ENCODE results near the genes LRP1B and KYNU.

- RRBS, result no CpG with 5 or more reads among the region's 2 CpGs
CAGE:
- cytosol, long polyA plus RNA, result no peak
- long polyA plus RNA, result no peak
- nucleus, long polyA plus RNA, result no peak
Measured at GRCh38 chr2:134287242-134287851, 33.5 kb downstream of the MGAT5 start.

- RRBS, result no CpG with 5 or more reads among the region's 8 CpGs
CAGE:
- cytosol, long polyA plus RNA, result no peak
- long polyA plus RNA, result no peak
- nucleus, long polyA plus RNA, result no peak
Measured at GRCh38 chr2:134314205-134314943, 60.5 kb downstream of the MGAT5 start.

DNA sequence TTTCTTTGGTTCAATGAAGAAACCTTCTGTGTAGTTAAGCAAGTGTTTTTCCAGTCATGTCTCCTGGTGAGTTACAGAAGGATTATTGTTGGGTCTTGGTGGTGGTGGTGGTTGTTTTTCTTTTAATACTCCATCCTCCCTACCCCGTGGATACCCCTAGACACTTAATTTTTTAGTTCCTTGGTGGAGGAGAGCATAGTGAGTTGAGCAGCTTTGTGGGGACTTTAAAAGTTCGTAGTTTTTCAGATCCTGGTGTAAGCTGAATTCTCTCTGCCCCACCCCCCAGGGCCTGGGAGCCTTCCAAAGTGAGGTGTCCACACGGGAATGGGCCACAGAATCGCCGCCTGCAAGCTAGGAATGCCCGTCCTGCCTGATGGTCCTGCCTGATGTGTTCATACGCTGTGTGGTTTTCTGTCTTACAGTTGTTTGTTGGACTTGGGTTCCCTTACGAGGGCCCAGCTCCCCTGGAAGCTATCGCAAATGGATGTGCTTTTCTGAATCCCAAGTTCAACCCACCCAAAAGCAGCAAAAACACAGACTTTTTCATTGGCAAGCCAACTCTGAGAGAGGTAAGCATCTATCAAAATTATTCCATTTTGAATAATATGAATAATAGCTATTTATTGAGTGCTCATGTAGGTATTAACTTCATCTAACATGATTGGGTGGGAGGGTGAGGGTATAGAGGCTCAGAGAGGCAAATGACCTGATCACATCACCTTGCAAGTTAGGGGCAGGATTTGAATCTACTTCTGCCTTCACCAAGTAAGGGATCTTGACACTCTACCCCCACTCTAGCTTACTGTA, 158.8 kb downstream of the MGAT5 start:
- RRBS, result no CpG with 5 or more reads among the region's 9 CpGs
CAGE:
- cytosol, long polyA plus RNA, result no peak
- long polyA plus RNA, result no peak
- nucleus, long polyA plus RNA, result no peak

GRCh38 chr2:134739658-134740724, 21.2 kb upstream of the TMEM163 start:
- RRBS, result no CpG with 5 or more reads among the region's 12 CpGs
CAGE:
- cytosol, long polyA plus RNA, result no peak
- long polyA plus RNA, result no peak
- nucleus, long polyA plus RNA, result no peak

GRCh38 chr2:134919308-134919854, 759 bp downstream of the CCNT2 start:
- RRBS, result no CpG with 5 or more reads among the region's 23 CpGs
CAGE:
- cytosol, long polyA plus RNA, result no peak
- long polyA plus RNA, result no peak
- nucleus, long polyA plus RNA, result no peak

DNA sequence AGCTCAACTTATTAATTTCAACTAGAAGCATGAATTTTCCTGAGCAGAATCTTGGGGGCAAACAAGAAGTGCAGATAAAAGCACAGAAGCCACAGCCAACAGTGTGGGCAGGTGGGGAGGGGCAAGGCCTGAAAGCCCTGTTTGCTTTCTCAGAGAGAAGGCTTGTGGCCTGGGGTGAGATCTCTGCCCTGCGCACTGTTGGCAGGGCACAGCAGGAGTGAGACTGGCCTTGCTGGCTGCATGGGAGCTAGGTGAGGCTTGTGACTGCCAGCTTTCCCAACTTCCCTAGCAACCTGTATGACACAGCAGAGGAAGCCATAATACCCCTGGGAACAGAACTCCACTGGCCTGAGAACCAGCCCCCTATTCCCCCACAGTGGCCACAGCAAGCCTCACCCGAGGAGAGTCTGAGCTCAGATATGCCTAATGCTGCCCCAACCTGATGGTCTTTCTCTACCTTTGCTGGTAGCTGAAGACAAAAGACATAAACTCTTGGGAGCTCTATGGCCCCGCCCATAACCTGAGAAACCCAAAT, 44.6 kb downstream of the LCT start:
- RRBS, result no CpG with 5 or more reads among the region's 3 CpGs
CAGE:
- cytosol, long polyA plus RNA, result no peak
- long polyA plus RNA, result no peak
- nucleus, long polyA plus RNA, result no peak

DNA sequence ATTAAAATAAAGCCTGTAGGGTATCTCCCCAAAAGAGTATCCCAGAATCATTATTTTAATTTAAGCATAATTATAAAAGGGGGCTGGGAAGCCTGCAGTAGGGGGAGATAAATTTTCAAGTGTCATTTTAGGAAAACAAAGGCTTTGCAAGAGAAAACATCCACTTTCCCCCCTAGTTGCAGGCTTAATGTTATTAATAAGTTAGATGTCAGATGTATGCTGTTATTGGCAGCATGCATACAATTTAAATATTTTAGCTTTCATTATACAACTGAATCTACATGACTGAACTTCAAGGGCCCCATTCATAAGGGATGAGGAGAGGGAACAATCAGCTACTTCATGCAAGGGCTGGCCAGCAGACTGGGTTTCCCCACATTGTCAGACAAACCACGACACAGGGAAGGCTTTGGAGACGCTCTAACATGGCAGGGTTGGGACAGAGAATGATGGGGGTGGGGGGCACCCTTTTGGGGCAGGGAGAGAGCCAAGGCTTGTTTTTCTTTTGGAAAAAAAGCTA, 5.7 kb downstream of the CXCR4 start:
- RRBS, result no CpG with 5 or more reads among the region's 2 CpGs
CAGE:
- cytosol, long polyA plus RNA, result no peak
- long polyA plus RNA, result no peak
- nucleus, long polyA plus RNA, result no peak

DNA sequence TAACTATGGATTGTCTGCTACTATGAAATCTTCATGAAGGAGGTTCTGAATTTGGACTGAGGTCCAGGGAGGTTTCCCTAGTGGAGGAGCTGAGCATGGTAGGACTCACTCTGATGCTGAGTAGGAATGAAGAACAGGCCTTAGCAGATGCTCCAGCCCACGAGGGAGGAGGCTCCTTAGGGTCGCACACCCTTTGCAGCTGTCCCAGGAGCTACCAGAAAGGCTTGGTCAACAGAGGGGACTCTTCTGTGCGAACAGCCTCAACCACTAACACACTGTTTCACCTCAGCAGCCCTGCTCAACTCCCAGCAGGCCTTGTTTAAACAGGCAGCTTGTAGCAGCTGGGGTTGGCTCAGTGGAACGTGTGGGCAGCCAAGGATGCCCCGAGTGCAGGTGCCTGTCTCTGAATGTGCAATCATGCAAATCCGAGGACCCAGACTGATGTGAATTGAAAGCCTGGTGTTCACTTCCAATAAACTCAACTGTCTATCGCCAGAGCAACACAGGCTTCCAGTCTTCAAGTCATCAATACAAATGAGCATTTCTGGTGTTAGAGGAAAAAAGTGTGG, 88.6 kb upstream of the CXCR4 start:
- RRBS, result no CpG with 5 or more reads among the region's 7 CpGs
CAGE:
- cytosol, long polyA plus RNA, result no peak
- long polyA plus RNA, result no peak
- nucleus, long polyA plus RNA, result no peak

GRCh38 chr2:136326894-136328135, 209.4 kb upstream of the CXCR4 start:
- RRBS, result no CpG with 5 or more reads among the region's 17 CpGs
CAGE:
- cytosol, long polyA plus RNA, result no peak
- long polyA plus RNA, result no peak
- nucleus, long polyA plus RNA, result no peak

GRCh38 chr2:136331274-136331647, 213.3 kb upstream of the CXCR4 start:
- RRBS, result no CpG with 5 or more reads among the region's 5 CpGs
CAGE:
- cytosol, long polyA plus RNA, result no peak
- long polyA plus RNA, result no peak
- nucleus, long polyA plus RNA, result no peak

GRCh38 chr2:136423430-136423955, 305.5 kb upstream of the CXCR4 start:
- RRBS, result 2% methylated on average over 14 of the region's 31 CpGs
CAGE:
- cytosol, long polyA plus RNA, result no peak
- long polyA plus RNA, result no peak
- nucleus, long polyA plus RNA, result no peak

- RRBS, result no CpG with 5 or more reads among the region's 3 CpGs
CAGE:
- cytosol, long polyA plus RNA, result no peak
- long polyA plus RNA, result no peak
- nucleus, long polyA plus RNA, result no peak
Measured at GRCh38 chr2:138356239-138356544, 145.4 kb upstream of the SPOPL start.

- RRBS, result no CpG with 5 or more reads among the region's 3 CpGs
CAGE:
- cytosol, long polyA plus RNA, result no peak
- long polyA plus RNA, result no peak
- nucleus, long polyA plus RNA, result no peak
Measured at GRCh38 chr2:138515947-138516705, 14.6 kb downstream of the SPOPL start.

GRCh38 chr2:139634764-139635169, 854.6 kb upstream of the NXPH2 start:
- RRBS, result no CpG with 5 or more reads among the region's 7 CpGs
CAGE:
- cytosol, long polyA plus RNA, result no peak
- long polyA plus RNA, result no peak
- nucleus, long polyA plus RNA, result no peak

GRCh38 chr2:142130064-142131250, at the start of gene LRP1B:
Gene LRP1B, minus strand, starts transcription at chr2:142131016.
- RRBS, result 3% methylated on average over 12 of the region's 83 CpGs
CAGE:
- cytosol, long polyA plus RNA, result no peak
- long polyA plus RNA, result no peak
- nucleus, long polyA plus RNA, result no peak

DNA sequence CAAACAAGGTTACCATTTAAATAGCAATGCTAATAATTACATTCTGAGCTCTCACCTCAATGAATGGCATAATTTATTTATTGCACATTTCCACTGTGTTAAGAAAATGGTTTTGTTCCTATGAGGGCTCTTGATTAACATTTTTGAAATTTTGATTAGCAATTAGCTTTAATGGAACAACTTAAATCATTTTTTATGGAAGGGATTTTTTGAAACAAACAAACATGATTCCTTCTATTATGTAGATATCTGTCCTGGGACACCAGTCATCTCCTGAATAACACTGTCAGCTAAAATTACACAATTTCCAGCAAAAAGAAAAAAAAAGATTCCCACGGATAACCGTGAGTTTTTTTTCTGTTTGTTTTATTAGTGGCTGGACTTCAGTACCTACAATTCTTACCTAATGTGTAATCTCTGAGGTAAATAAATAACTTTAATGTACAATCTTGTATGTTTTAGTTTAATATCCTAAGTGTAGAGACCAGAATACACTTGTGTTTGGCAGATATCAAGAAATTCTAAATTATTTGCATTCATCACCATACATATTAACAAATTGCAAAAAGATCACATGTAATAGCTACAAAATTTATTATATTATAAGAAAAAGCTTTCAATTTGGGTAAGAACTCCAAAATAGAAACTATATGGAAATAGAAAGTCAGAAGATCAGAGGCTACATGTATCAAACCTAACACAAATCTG, 126.6 kb upstream of the KYNU start:
- RRBS, result no CpG with 5 or more reads among the region's 2 CpGs
CAGE:
- cytosol, long polyA plus RNA, result no peak
- long polyA plus RNA, result no peak
- nucleus, long polyA plus RNA, result no peak

DNA sequence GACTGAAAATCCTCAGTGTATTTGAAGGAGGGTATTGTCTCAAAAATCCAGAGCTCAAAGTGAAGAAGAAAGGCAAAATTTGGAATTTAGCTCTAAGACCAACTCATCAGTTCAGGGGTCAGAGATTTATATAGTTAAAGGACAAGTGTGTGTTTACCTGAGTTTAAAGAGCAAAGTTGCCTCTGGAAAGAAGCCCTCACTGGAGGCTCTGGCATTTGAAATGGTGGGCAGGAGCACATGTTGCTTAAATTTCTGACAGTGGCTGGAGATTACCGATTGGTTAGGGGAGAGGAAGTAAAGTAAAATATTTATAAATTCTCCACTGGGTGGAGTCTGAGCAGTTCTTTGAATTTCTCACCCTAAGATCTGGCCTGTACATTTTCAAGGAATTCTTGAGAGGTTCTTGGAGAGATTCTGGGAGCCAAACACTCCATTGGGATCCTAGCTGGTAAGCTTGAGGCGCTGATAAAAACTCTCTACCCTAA, at the start of gene KYNU:
KYNU (plus strand) TSS at position 376 of the 485 bp plus-strand sequence.
- RRBS, result no CpG with 5 or more reads among the region's 2 CpGs
CAGE:
- cytosol, long polyA plus RNA, result no peak
- long polyA plus RNA, result no peak
- nucleus, long polyA plus RNA, result no peak

DNA sequence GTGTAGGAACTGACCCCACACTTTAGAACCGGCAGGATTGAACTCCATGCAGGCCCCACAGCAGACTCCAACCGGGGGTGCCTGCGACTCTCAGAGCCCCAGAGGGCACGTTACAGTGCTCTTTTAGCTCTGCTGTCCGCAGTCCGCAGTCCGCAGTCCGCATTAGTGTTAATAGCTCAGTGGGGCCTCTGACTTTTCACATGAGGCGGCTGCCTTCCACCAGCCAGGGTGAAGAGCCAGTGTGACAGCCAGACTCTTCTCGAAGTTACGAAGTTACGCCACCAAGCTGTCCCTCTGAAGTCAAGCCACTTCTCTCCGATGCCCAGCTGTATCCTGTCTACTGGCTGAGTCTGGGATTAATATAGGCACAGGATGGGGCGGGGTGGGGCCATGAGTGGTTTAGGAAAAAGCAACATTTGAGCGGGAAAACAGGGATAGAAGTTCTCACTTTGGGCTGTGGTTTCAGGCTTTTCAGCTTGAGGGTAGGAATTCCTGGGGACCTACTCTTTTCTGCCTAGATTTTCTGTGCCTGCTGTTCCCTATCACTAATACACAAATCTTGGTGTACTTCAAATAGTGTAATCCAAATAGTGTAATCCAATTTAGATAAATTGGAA, 102.5 kb upstream of the ARHGAP15 start:
- RRBS, result no CpG with 5 or more reads among the region's 15 CpGs
CAGE:
- cytosol, long polyA plus RNA, result no peak
- long polyA plus RNA, result no peak
- nucleus, long polyA plus RNA, result no peak

GRCh38 chr2:143703703-143704415, 574.6 kb downstream of the ARHGAP15 start:
- RRBS, result no CpG with 5 or more reads among the region's 3 CpGs
CAGE:
- cytosol, long polyA plus RNA, result no peak
- long polyA plus RNA, result no peak
- nucleus, long polyA plus RNA, result no peak

- RRBS, result no CpG with 5 or more reads among the region's 7 CpGs
CAGE:
- cytosol, long polyA plus RNA, result no peak
- long polyA plus RNA, result no peak
- nucleus, long polyA plus RNA, result no peak
Measured at GRCh38 chr2:143938051-143938474, 394.2 kb downstream of the GTDC1 start.

All from SK-N-SH (cell line).